Right atrium auricular region (tissue), 2 donors: ENCODE measurements around a stretch of chr7.

GRCh38 chr7:12691625-12692413, 4.4 kb downstream of the ARL4A start:
- PRO-cap, result no peak
- RAMPAGE, long total RNA, 2 experiments, result no peak in any of the 2 experiments

- PRO-cap, result unidirectional peak, plus-strand start at chr7:12719398
- RAMPAGE, long total RNA, 2 experiments, result no peak in any of the 2 experiments
These were observed 31.5 kb downstream of the ARL4A start for GRCh38 chr7:12718835-12719516.

GRCh38 chr7:12928618-12928949, 241.2 kb downstream of the ARL4A start:
- PRO-cap, result no peak
- RAMPAGE, long total RNA, 2 experiments, result no peak in any of the 2 experiments

GRCh38 chr7:14761481-14761944, 141.0 kb downstream of the DGKB start:
- PRO-cap, result no peak
- RAMPAGE, long total RNA, 2 experiments, result no peak in any of the 2 experiments

- PRO-cap, result no peak
- RAMPAGE, long total RNA, 2 experiments, result no peak in any of the 2 experiments
These were observed 121.6 kb downstream of the DGKB start for GRCh38 chr7:14780975-14781385.

DNA sequence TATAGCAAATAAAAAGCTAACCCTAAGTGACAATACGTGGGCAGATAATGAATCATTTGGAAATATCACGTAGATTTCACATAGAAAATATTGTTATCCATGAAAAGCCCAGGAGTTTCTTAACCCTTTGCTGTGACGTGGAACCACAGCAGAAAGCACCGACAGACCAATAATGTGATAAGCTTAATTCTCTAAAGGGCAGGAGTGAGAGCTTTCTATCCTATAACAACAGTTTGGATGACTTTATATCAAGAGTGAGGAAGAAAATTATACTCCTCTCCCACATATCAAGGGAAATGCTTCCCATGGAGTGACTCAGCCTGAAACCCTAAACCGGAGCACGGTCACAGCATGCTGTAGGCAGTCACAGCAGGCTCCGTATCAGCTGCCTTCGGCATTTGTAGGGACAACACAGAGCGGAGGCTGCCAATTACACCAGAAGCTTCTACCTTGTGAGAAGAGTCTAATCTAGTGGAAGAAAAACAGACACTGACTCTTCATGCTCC, 66.1 kb downstream of the DGKB start:
- PRO-cap, result no peak
- RAMPAGE, long total RNA, 2 experiments, result no peak in any of the 2 experiments

- PRO-cap, result no peak
- RAMPAGE, long total RNA, 2 experiments, result no peak in any of the 2 experiments
These were observed 93.9 kb upstream of the MEOX2 start for GRCh38 chr7:15780281-15780844.

DNA sequence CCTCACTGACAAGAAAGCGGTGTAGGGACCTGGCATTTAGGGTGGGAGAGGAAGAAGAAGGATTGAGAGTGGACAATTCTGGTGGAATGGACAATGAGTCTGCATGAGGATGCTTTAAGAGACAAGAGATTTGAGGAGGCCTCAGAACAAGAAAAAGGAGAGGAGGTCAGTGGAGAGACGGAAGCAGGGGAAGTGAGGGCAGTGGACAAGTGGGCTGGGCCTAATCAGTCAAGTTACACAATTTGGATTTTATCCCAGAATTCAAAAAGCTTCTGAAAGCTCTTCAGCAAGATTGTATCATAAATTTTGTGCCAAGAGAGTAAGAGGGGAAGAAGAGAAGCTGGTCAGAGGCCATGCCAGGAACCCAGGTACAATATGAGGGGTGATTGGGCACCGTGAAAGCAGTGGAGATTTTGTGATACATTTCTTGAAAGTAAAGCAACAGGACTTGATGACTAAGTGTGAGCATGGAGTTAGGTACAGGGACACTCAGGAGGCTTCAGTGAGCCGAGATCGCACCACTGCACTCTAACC, 19.4 kb upstream of the TSPAN13 start:
- PRO-cap, result no peak
- RAMPAGE, long total RNA, 2 experiments, result no peak in any of the 2 experiments

DNA sequence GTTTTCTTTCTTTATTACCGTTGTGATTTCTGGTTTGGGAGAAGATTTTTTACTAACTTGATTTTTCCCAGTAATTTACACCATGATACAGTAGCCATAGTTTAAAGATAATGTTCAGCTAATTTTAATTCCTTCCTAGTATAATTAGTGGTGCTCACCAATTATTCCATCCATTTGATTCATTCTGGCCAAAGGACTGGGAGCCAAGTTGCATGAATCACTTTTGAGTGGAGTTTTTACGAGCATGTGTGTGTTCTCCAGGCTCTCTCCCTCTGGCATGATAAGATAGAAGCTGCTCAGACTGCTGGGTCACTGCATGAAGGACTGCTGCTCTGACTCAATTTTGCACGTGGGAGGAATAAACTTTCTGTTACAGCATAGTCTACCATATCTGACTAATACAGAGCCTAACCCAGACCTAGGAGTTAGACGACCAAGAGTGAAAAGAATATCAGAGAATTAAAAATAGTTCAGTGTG, 13.4 kb upstream of the TSPAN13 start:
- PRO-cap, result bidirectional peak, plus-strand start at position 299 of the sequence, minus-strand start at position 274 of the sequence
- RAMPAGE, long total RNA, 2 experiments, result no peak in any of the 2 experiments

DNA sequence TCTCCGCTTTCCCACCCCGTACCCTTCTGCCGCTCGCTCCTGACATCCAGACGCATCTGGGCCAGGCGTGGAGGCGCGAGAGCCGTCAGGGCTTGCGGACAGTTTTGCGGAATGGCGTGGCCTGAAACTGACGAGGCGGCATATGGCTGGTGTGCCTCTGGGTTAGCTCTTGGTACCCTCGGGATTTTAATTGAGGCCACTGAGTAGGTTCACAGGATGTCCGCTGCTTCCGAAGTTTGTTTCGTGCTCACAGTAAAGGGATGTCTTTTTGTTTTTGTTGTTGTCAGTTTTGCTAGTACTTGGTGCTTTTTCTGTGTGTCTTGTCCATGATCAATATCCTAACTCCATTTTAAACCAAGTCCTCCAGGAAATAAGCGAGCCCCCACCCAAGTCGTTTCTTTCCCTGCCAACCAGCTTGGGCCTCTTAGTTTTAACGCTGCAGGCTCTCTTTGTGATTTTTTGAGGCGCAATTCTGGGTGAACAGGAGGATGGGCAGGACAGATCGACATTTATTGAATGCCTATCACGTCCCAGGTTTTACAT, 854 bp downstream of the TSPAN13 start:
- PRO-cap, result unidirectional peak, minus-strand start at position 58 of the sequence
- RAMPAGE, long total RNA, 2 experiments, result no peak in any of the 2 experiments

DNA sequence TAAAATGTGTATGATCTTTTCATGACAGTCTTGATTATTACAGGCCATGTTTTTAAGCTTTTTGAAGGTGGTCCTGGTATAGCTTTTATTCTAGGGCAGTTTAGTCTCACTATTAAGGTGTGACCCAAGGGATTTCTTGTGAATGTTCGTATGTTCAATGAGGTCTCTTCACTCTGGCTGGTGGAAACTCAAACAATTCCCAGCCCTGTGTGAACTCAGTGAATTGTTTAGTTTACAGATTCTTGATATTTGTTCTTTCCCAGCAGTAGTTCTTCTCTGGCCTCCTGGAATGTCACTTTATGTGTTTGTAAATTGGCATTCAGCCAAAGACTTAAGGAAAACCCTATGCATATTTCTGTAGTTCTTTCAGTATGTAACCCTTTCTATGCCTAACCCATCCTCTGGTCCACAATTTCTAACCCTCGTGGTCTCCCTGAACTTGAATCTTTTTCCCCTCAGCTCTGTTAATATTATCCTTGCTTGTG, 23.4 kb upstream of the AGR3 start:
- PRO-cap, result no peak
- RAMPAGE, long total RNA, 2 experiments, result no peak in any of the 2 experiments

DNA sequence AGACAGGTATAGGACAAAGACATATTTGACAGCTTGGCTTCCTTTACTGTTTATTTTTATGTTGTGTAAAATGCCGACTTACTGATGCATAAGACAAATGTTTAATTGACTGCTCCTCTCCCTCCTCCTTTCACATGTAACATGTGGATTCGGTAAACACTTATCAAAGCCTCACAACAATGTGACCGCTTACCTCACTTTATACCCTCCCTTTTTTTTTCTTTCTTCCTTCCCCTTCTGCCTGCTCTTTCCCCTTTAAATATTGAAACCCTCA, 48.1 kb upstream of the AGR3 start:
- PRO-cap, result no peak
- RAMPAGE, long total RNA, 2 experiments, result no peak in any of the 2 experiments

- PRO-cap, result no peak
- RAMPAGE, long total RNA, 2 experiments, result no peak in any of the 2 experiments
These were observed 113.6 kb upstream of the AHR start for GRCh38 chr7:17184790-17185220.

DNA sequence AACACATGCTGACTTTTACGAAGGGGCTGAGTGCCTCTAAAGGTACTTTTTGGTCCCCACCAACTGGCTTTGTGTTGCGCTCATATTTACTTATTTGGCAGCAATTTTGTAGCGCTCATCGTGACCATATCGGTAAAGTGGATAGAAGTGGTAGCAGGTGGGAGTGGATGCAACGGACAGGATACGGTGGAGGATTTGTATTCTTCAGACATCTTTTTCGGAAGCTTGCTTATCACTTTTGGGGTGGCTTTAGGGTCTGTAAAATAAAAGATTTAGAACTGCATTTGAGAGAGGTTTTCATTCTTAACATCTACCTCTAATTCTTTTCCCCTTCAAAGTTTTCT, 1.3 kb downstream of the AHR start:
- PRO-cap, result no peak
- RAMPAGE, long total RNA, 2 experiments, result no peak in any of the 2 experiments

DNA sequence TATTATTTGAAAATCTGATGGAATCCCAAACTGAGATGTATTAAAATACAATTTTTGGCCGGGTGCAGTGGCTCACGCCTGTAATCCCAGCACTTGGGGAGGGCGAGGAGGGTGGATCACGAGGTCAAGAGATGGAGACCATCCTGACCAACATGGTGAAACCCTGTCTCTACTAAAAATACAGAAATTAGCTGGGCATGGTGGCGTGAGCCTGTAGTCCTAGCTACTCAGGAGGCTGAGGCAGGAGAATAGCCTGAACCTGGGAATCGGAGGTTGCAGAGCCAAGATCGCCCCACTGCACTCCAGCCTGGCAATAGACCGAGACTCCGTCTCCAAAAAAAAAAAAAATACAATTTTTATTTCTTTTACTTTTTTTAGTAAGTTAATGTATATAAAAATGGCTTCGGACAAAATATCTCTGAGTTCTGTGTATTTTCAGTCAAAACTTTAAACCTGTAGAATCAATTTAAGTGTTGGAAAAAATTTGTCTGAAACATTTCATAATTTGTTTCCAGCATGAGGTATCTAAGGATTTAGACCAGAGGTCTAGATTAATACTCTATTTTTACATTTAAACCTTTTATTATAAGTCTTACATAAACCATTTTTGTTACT, 46.6 kb downstream of the AHR start:
- PRO-cap, result no peak
- RAMPAGE, long total RNA, 2 experiments, result no peak in any of the 2 experiments

DNA sequence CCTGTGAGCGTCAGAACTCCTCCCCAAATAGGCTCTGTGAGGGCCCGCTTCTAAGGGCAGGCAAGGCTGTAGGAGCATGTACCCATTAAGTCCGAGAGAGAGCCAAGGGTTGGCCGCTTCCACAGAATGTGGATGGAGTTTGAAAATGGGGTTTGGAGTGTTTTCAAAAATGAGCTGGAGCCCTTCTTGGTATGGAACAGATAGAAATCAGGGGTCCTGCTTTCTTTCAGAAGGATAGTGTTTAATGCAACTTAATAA, 209.4 kb downstream of the AHR start:
- PRO-cap, result no peak
- RAMPAGE, long total RNA, 2 experiments, result no peak in any of the 2 experiments

- PRO-cap, result no peak
- RAMPAGE, long total RNA, 2 experiments, result no peak in any of the 2 experiments
These were observed 320.1 kb downstream of the AHR start for GRCh38 chr7:17618329-17619103.

DNA sequence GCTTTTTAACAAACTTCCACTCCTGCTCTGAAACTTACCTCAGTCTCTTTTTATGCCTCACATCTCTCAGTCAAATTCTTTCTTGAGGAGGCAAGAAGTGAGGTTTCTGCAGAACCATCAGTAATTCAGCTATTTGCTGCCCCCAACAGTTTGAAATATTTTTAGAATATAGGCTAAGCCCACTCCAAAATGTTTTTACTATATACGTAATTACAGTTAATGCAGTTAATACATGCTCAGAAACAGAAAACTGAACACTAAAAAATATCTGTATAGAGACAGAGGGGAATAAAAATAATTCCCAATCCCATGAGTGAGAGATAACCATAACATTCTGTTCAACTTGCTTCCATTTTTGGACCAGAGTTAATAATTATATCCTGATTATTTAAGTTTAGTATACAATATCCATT, 78.4 kb downstream of the SNX13 start:
- PRO-cap, result no peak
- RAMPAGE, long total RNA, 2 experiments, result no peak in any of the 2 experiments

DNA sequence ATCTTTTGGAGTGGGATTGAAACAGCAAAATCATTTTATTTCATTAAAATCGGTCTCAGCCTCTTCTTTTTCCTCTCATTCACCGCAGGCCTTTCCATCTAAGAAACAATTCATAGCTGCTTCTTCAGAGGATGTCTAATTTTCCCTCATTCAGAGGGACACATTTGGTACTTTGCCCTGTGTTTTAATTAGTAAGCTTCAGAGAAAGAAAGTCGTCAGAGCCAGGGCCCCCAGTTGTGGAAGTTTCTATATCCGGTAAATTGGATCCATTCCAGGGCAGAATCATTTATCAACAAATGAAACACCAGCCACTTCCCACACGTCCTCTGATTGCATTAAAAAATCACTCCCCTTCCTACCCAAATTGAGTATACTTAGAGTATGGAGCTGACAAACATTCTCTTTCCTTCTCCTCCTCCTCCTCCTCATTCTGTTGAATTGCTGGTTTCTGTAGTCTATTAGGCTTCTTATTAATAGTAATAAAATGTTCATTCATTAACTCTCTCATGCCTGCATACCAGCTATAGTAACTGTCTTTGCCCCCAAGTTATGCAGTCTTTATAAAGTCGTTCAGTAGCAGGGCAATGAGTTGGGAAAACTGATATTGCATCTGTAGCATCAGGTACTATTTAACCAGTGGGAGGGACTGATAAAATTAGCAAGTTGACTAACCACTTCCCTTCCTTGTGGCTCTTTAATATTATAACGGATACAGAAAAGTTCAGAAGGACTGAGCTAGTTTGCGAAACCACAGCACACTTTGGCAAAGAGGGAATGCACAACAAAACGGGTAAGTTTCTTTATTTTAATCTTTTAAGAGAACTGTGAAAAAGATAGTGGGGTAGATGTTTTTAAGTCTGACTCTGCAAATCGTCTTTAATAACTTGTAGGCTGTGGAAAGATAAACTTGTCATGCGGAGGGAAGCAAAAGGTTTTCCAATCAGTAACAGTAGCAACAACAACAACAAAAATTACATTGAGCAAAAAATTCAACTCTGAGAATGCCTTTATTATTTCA, 205.5 kb upstream of the HDAC9 start:
- PRO-cap, result unidirectional peak, plus-strand start at position 724 of the sequence
- RAMPAGE, long total RNA, 2 experiments, result start-site peak on the plus strand in 2 of 2 experiments, centred at positions 726 to 743 of the sequence, 25 to 30 reads per replicate

- PRO-cap, result no peak
- RAMPAGE, long total RNA, 2 experiments, result no peak in any of the 2 experiments
These were observed 35.0 kb downstream of the HDAC9 start for GRCh38 chr7:18530454-18531063.